Skeletal muscle cell (primary cell): ENCODE measurements around the genes MROH2B, C6 and FBXO4.

DNA sequence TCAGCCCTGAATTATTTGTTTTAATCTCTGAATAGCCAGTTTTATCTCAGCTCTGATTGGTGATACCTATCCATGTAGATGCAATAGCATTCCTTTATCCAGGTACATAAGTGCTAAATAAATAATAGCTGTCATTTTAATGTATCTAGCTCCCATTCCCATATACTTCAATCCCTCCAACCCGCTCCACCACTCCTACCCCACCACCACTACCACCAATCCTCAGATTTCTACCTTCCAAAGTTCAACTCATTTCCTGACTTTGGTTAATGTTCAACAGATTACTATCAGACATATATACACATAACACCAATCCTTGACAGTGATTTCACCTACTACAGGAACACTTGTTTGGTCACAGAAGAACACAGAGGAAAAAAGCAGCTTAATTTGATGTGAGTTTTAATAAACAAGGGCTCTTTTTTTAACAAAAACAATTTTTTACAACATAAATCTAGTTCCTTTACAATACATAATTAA, 13.9 kb downstream of the PRKAA1 start:
- RRBS: no CpG with 5 or more reads among the region's 1 CpG

DNA sequence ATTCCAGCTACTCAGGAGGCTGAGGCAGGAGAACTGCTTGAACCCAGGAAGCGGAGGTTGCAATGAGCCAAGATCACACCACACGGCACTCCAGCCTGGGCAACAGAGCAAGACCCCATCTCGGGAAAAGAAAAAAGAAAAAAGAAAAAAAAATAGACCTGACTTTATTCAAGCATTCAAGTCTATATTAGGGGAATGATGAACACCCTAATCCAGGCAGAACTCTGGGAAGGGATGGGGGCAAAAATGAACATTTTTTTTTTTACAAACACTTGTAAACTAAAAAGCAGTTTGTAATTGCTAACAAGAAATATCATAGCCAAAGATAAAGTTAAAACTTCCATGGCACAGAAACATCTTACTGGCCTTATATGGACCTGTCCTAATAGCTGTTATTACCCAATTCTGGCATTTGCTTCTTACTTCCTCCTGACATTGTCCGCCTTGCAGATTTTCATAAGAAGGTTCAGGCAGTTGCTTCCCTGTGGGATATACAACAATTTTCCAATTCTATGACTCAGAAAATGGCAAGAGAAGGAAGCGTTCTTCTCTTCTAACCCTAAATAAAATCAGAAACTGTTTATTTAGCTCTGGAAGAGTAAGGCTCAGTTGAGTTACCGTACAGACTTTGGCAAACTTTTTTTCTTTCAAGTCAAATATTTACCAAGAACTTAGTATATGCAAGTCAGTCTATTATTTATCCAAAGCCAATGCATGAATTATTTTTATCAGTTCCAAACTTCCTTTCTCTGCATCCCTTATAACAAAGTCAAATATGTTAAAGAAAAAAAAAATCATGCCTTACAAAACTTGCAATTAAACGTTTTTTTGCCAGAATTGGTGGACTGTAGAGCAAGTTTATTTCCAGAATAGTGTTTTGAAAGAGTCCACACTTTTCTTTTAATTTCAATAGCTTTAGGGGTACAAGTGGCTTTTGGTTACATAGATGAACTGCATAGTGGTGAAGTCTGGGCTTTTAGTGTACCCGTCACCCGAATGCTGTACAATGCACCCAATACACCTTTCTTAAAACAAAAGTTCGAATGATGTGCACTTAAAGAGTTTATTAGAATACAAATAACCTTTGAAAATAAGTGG, 1.6 kb downstream of the PRKAA1 start:
- RRBS: no CpG with 5 or more reads among the region's 10 CpGs

DNA sequence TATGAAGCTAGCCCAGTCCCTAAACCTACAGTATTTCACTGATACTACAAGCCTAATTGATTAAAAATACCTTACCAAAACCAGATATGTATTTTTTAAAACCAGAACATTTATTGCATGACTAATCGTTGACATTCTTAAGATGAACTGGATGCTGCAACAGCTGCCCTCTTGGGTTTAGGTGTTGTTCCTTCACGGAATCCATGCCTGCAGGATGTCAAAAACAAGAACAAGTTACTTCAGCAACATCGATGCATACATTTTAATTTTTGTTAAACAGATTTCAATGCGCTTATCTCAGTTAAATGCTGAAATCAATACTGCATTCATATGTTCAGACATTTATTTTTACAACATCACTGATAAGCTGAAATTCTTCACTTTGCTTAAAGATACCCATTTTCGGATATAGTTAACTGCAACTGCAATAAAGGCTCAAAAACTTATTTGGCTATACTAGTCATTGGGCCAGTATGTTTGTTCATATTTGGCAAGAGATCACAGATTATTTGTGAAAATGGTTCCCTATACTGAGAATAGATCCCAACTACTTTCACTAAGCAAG, 2.6 kb downstream of the RPL37 start:
- RRBS: no CpG with 5 or more reads among the region's 5 CpGs

- RRBS: no CpG with 5 or more reads among the region's 5 CpGs
Observed at GRCh38 chr5:40842935-40843815, 2.0 kb downstream of the CARD6 start.

DNA sequence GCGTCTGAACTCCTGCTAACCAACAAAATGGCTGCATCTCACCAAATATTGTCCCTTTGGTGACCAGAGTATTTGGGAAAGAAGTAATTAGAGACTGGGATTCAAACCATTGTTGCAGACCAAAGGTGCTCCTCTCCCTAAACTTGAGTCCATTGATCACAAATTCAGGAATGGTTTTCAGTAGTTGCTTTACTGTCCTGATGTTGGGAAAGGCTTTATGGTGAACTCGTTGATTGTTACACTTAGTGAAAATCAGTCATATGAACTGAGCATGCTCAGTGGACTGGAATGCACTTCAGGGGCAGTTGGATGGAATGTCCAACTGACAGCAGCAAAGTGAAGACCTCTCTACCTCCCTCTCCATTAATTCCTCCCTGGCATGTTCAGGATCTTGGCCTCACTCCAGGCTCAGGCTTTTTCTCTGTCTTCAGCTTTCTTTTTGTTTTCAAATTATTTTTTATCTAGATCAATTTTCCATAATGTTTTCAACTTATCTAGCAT, at the start of gene MROH2B:
MROH2B (minus strand) TSS at position 267 of the 501 bp plus-strand sequence.
- RRBS: no CpG with 5 or more reads among the region's 2 CpGs

- RRBS: no CpG with 5 or more reads among the region's 1 CpG
Observed at GRCh38 chr5:41213307-41213840, at the start of gene C6. C6 (minus strand) TSS chr5:41213532.

DNA sequence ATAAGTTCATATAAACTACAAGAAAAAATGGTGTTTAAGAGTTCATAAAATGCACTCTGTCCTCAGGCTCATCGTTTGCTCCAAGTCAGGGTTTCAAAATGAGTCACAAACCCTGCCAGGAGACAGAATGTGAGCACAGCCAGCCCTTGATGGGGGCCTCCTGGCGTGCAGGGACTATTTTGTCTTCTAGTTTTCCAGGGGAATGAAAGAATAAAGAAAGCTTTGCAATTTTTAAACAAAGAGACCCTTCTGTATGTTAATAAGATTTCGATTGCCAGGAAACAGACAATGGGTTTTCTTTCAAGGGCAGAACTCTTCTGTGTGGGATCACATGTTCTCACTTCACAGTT, 121.4 kb upstream of the C6 start:
- RRBS: no CpG with 5 or more reads among the region's 3 CpGs

DNA sequence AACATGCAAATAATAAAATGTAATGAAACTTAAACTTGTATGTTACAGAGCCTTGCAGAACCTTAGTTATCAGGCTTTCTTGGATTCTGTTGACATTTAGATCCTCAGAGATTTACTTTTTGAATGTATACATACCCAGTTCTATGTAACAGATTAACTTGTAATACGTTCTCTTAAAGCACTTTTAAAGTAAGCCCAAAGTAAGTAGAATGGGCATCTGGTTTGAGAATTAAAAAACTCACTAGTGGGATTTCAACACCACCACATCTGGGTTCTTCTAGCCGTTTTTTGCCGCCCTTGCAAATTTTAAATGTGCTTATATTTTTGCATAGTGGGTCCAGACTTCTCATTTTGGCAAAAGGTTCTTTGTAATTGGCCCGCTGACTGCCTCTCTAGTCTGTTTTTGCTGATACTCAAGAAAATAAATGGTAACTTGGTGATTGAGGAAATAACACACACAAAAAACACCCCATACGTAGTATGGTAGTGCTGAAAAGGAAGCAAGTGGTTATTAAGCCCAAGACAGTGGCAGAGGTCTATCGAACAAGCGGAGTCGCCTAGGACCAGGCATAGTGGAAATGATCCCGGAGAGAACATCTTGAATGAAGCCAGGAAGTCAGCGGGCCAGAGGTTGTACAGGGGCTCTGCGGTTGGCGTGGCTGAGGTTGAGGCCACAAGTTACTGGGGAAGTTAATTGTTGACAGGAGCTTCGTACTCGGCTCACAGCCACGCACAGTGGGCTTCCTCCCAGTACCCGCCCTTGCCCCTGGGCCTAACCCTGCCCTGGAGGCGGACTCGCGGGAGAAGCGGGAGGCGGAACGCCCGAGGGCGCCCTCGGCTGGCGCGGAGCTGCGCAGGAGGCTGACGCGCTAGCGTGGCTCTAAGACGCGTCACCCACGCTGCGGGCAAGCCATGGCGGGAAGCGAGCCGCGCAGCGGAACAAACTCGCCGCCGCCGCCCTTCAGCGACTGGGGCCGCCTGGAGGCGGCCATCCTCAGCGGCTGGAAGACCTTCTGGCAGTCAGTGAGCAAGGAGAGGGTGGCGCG, at the start of gene FBXO4:
FBXO4 (plus strand) TSS at position 884 of the 1,046 bp plus-strand sequence.
- RRBS: no CpG with 5 or more reads among the region's 50 CpGs

DNA sequence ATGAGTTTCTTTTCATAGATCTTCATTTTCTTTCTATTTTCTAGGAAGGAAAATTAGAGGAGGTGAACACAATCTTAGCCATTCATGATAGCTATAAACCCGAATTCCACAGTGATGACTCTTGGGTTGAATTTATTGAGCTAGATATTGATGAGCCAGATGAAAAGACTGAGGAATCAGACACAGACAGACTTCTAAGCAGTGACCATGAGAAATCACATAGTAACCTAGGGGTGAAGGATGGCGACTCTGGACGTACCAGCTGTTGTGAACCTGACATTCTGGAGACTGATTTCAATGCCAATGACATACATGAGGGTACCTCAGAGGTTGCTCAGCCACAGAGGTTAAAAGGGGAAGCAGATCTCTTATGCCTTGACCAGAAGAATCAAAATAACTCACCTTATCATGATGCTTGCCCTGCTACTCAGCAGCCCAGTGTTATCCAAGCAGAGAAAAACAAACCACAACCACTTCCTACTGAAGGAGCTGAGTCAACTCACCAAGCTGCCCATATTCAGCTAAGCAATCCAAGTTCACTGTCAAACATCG, 38.1 kb upstream of the CCDC152 start:
- RRBS: no CpG with 5 or more reads among the region's 4 CpGs

DNA sequence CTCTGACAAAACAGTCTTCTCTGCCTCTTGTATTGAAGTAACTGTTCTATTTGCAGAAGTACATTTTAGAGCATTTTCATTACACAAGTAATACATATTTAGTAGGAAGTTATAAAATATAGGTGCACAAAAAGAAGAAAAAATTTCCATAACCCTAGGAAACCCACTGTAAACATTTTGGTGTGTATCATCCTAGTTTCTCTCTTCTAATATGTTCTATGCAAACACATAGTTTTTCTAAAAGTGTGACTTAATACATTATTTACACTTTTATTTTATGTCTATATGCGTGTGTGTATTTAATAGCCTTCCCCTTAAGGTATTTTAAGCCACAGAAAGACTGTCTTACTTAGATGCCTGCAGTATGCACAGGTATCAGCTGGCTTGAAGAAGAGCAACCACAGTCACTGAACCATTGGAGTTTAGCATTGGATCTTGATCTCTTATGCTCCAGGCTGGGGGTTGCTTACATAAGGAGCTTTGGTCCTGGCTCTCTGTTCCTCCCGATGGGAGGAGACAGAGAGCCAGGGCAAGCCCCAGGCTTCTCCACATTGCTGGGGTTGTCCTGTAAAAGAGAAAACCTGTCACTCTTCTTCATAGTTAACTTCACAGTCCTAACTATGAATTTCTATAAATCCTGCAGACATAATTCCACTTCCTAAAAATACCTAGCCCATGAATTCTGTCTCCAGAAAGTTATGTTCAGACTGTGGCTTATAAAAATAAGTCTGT, 3.7 kb downstream of the SELENOP start:
- RRBS: no CpG with 5 or more reads among the region's 2 CpGs

GRCh38 chr5:42825806-42826253, 14.1 kb upstream of the SELENOP start:
- RRBS: no CpG with 5 or more reads among the region's 2 CpGs

GRCh38 chr5:42840159-42840835, 28.6 kb upstream of the SELENOP start:
- RRBS: no CpG with 5 or more reads among the region's 6 CpGs

GRCh38 chr5:42886697-42887140, 75.0 kb upstream of the SELENOP start:
- RRBS: no CpG with 5 or more reads among the region's 2 CpGs

DNA sequence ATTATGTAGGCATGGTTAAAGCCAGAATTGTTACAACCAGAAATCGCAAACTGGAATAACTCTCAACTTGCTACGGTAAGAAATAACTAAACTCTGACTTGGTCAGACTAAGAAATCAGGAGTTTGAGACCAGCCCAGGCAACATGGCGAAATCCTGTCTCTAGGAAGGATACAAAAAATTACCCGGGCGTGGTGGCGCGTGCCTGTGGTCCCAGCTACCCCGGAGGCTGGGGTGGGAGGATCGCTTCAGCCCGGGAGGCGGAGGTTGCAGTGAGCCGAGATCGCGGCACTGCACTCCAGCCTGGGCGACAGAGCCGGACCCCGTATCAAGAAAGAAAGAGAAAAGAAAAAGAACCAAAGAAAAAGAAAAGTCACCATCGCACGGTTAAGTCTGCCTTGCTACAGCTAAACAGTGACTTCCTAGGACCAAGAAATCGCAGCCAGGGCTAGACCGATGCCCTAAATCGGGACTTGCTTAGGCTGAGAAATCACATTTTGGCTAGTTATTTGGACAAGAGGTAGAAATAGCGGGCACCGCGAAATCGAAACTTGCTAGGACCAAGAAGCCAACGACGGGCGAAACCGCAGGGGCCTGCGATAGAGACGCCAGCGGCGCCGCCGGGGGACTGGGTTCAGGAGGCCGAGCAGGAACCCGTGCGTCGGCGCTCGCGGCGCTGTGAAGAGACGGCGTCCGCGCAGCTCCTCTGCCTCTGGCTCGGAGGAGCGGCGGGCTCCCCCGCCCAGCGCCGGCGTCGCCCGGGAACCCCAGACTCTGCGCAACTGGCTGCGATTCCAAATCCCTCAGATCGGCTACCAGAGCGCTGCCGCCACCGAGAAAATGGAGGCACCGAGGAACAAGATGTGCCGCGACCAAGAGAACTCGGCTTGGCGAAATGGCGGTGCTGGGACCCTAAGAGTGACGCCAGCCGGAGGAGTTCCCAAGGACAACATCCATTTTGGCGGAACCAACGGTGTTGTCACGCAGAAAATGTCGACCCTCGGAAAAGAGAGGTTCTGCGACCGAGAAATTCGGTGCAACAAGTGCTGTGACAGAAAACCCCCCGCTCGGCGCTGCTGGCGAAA, 26.0 kb upstream of the ANXA2R start:
- RRBS: no CpG with 5 or more reads among the region's 83 CpGs

DNA sequence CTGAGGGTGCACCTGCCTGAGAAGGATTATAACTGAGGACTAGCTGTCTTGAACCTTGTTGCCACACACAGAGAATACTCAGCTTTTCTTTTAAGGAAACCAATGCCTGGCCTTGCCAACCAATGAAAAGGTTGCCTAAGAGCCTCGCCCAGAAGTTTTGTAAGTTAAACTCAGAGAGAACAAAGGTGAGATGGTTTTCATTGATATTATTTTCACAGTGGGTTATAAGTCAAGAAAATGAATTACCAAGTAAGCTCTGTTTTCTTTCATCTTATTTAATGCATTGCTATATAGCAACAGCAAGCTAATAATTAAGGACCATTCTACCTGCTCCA, 45.0 kb downstream of the NIM1K start:
- RRBS: no CpG with 5 or more reads among the region's 1 CpG

DNA sequence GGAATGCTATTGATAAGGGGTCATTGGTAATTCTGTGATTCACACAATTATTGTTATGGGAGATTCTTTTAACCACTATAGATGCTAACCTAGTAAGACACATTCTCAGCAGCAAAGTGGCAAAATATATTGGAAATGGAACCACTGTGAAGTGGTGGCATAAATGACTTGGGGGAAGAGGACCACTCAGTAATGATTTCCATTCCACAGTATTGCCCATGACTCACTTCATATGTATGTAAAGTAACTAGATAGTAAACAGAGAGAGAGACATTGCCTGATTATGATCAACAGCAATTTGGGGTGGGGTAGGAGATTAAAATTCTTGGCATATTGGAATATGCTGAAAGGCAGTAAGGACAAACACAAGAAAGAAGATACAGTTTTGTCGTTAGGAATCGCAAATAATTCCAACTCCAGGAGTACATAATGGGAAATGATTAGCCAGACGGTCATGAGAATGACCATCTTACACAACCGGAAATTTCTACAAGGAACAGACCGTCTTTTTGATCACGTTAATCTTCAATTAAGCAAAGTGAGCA, 1.5 kb upstream of the HMGCS1 start:
- RRBS: no CpG with 5 or more reads among the region's 6 CpGs

DNA sequence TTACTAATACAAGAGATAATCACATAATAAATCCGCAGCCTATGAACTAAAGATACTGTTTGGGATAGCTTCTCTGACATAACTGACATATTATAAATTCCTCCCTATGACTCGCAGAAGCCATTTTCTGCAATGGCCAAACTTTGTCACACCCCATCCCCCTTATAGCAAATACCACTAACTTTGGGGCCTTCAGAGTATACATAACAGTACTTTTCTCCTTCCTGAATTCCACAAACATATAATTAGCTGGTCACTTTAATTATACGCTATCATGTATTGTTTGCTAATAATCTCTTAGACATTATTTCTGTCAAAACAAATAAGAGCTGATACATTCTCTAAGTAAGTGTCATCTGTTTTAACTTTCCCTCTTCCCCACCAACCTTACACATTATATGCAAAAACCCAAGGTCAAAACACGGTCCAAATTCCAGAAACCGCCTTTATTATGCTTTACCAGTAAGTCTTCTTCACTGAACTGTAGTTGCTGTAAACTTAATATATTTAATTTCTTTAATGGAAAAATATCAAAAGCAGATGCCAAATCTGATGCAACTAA, 994 bp downstream of the TMEM267 start:
- RRBS: no CpG with 5 or more reads among the region's 5 CpGs

GRCh38 chr5:44387054-44387796, 2.0 kb downstream of the FGF10 start:
- RRBS: no CpG with 5 or more reads among the region's 4 CpGs

- RRBS: no CpG with 5 or more reads among the region's 2 CpGs
Observed at GRCh38 chr5:50665075-50665580, 1.3 kb upstream of the PARP8 start.

DNA sequence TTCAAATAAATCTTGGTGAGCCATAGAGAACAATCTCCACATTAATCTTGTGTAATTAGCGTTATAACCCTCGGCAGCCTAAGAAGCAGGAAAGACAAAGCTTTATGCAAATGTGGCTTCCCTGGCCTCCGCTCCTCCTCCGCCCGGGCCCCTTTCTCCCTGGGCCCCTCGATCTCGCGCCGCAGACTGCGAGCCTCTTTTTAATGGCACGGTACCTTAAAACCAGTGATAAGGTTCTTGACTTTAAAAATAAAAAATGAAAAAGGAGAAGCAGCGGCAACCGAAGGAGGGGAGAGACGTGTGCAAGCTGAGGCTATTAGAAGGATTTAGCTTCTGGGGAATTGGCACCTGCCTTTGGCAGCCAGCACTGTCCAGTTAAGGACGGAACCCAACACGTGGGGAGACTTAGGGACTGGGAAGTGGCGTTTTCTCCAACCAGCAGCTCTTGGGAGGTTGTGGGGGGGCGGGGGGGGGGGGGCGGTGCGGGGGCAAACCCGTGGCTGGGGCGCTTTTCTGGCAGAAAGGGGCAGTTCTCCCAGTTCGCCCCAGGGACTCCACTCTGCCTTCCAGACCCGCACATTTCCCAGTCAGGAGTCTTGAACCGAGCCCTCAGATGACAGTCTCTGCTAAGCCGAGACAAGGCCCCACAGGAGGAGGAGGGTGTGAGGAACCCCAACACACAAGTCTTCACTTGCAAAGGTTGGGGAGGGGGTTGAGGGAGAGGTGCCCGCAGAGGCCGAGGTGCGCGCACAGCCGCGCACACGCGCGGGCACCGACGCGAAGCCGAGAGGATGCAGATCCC, 297.2 kb downstream of the PARP8 start:
- RRBS: no CpG with 5 or more reads among the region's 39 CpGs